Occipital lobe (tissue), 2 donors: ENCODE measurements around the genes ZNF546 and PRX.

GRCh38 chr19:39198022-39198376 lies 1.2 kb downstream of the NCCRP1 start:
- RAMPAGE, long total RNA: no peak

DNA sequence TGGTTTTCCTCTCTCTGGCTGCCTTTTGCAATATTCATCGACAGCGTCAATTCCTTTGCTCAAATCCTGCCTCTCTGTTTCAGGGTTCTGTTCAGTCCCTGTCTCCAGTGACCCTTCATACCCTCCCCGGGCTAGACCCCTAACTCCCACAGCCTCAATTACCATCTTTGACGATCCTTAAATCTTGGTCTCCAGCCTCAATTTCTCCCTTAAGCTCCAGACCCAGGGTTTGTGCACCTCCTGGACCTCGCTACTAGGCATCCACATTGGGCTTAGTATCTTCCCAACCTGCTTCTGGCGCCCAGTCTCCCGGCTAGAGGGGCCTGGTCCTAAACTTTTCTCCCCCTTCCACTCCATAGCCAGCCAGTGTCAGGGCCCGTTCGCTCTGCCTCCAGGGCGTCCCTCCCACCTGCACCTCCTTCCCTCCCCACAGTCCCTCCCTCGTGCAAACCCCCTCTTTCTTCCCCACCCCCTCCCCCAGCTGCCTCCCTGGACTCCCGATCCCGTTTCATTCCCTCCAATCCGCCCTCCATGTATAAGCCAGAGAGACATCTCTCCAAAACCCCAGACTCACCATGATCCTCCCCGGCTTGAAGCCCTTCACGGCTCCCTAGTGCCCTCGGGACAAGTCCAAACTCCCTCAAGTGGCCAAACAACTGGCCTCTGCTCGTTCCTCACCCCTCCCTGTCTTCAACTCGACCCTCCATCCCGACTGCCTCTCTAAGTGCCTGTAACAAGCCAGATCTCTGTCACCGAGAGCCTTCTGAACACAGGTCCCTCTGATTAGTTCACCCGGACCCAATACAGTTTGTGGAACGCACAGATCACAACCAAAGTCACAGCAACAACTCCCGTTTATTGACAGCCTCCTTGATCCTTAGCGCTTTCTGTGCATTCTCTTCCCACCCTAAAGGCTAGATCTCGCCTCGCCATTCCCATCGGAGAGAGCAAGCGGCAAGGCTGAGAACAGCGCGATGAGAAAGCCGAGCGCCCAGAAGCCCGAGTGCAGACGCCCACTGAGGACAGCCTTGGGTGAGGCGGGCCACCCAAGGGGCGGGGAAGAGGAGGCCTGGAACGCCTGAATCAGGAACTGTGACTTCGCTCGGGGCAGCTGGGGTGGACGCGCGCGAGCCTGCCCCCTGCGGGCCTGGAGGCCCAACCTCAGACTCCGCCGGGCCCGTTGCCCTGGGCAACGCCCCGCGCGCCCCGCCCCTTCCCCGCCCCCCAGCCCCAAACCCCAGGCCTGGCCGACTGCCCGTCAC lies 853 bp upstream of the SAMD4B start:
- RAMPAGE, long total RNA: start-site peak on the minus strand centred at position 1,073 of the sequence, 132 bp wide, 9 and 15 reads in 2 replicates

GRCh38 chr19:39355263-39356104 lies 13.3 kb downstream of the SAMD4B start:
- RAMPAGE, long total RNA: no peak

DNA sequence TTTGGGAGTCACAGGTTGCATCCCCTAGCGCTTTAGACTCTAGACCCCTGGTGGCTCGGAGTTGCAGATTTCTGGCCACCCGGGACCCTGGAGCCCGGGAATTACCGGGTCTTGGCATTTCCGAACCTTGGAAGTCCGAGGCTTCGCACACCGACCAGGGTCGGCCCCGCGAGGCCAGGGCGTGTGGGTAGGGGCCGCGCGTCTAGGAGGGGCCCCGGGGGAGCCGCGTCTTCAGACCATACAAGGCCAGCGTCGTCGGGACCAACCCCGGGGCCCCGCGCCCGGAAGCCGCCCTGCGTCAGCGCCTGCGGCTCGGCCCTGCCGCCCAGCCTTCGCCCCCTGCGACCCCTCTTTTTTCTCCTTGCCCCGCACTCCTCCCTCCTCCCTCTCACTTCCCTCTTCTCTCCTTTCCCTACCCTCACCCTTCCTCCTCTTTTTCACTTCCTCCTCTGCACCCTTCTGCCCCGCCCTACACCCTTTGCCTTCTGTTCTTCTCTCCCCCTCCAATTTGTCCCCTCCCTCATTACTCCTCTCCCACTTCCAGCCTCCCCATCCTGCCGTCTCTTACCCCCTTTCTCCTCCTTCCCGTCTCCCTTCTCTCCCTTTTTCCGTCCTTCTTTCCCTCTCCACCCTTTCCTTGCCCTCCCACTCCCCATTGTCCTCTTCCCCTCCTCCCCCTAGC lies 2.4 kb upstream of the PLEKHG2 start:
- RAMPAGE, long total RNA: no peak

DNA sequence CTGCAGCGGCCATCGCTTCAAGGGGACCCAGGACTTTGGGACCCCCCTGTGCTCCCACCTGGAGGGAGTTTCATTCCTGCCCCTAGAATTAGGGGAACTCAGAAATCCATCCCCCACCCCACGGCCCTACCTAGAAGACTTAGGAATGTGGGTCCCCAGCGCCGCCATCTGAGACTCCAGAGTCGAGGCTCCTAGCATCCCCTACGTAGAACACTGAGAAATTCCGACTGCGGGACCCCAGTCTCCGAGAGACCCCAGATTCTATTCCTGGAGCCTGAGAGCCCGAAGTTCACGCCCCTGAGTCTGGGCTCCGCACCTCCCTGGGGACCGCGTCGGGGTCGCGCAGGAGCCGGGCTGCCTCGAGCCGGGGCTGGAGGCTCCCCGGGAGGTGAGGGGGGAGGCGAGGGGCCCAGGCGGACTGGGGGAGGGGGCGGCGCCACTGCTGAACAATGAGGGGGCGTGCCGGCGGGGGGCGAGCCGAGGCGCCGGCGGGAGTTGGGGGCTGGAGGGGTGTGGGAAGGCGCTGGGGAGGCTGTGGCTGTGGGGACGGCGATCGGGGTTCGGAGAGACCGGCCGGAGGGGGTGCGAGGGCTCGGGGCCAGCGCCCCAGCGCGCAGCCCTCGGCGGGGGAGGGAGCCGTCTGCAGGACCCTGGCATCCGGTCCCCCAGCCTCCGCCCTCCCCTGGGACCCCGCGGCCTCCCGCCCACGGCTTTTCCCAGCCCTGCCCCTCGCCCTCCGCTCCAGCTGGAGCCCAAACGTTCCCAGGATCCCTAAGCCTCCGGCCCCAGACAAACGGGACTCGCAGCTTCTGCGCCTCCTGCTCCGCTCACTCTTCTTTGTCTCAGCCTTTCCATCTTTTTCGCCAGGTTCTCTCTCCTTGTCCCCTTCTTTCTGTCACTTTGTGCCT lies 810 bp downstream of the PLEKHG2 start:
- RAMPAGE, long total RNA: no peak

DNA sequence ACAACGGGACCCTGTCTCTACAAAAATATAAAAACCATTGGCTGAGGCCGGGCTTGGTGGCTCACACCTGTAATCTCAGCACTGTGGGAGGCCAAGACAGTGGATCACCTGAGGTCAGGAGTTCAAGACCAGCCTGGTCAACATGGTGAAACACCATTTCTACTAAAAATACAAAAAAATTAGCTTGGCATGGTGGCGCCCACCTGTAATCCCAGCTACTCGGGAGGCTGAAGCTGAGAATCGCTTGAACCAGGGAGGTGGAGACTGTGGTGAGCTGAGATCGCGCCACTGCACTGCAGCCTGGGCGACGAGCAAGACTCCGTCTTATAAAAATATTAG lies 1.3 kb downstream of the SUPT5H start:
- RAMPAGE, long total RNA: no peak

GRCh38 chr19:39448074-39448348 lies 2.6 kb downstream of the SUPT5H start:
- RAMPAGE, long total RNA: no peak

DNA sequence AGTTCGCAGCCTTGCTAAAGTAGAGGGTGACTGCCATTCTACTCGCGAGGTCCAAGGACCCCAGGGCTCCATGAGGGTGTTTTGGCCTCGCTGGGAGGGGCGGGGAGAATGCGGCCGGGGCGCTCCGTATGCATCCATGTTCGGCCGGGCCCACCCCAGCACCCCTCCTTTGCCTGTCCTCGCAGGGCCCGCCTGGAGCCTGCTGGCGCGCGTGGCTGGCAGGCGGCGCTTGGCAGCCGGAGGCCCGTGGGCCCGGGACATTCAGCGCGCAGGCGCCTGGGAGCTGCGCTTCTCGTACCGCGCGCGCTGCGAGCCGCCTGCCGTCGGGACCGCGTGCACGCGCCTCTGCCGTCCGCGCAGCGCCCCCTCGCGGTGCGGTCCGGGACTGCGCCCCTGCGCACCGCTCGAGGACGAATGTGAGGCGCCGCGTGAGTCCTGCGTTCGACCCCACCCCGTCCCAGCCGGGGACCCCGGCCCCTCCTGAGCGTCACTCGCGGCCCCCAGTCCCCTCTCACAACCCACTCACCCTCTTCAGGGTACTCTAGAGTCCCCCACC lies 4.0 kb downstream of the DLL3 start:
- RAMPAGE, long total RNA: no peak

DNA sequence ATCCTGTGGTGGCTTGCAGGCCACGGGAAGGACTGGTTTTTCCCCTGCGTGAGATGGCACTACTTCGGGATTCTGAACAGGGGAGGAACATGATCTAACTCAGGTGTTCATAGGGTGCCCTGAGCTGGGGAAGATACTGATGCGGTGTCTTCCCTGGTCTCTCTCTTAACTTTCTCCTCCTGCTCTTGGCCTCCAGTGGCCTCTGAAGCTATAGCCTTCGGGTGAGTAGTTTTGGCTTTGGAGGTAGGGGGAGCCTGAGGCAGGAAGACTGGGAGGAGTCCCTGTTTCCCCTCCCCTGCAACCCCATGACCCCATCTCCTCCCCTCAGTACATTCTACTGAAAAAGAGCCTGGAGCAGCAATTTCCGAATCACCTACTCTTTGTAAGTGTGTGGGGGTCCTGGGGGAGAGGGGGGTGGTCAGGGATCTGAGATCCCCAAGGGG lies 3.5 kb downstream of the SELENOV start:
- RAMPAGE, long total RNA: no peak

DNA sequence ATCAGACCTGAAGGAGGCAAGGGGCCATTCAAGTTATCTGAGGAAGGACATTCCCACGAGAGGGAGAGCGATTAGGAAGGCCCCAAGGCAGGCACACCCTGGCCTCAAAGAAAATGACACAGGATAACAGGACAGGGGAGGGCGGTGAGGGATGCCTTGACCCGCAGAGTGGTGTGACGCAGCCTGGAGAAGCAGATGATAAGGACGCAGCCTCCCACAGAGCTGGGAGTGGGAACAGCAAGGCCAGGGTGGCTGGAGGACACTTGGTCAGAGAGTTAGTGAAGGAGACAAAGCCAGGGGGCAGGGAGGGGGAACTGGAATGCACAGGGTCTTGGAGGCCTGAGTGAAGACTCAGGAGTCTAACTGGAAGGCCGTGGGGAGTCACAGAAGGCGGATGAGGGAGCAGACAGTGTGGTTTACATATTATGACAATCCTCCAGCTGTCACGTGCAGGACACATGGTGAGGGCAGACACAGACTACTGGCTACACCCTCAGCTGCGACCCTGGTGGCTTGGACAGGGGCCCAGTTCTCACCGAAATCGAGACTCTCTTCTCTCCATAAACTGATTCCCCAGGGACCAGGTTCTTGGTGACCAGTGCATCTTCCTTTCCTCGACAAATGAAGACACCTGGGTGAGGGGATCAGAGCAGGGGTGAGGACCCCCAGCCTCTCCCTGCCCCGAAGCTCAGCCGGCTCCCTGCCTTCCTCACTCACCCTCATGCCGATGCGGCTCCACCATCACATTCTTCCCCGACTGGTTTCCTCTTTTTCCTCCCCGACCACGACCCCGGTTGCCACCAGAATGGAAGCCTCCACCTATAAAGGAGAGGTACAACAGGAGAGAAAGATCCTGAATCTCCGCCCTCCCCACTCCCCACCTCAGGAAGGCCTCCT lies 6.0 kb upstream of the DYRK1B start:
- RAMPAGE, long total RNA: no peak

- RAMPAGE, long total RNA: no peak
These were observed 55.6 kb upstream of the PSMC4 start for GRCh38 chr19:39915350-39915825.

DNA sequence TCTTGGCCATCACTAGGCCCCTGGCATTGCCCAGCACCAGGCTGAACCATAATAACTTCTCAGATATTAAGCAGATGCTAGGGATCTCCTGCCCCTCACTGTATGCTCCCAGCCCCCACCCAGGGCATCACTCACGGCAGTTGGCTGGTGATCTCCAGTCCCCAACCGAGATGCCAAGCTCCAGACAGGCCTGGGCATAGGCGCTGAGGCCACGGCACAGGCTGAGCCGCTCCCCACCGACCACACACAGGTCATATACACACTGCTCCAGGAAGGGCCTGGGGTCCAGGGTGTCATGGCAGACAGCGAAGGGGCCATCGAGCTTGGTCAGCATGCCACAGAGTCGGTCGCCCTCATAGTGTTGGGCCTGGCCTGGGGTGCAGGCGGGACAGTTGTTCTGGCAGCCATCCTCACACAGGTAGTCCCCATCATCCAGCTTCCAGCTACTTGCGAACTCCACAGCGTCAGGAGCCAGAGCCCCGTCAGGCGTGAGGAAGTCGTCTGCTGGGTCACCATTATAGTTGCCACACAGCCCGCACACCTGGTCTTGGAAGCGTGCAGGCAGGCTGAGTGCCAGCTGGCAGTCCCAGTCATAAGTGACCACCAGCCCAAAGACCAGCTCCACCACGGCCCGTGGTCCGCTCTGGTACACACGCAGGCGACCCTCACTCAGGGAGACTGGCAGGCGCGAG lies 52.9 kb upstream of the PSMC4 start:
- RAMPAGE, long total RNA: no peak

GRCh38 chr19:39926888-39927430 lies 44.0 kb upstream of the PSMC4 start:
- RAMPAGE, long total RNA: no peak

- RAMPAGE, long total RNA: no peak
These were observed at the start of gene ZNF546 for GRCh38 chr19:39996116-39997190. ZNF546 (plus strand) TSS chr19:39997060.

DNA sequence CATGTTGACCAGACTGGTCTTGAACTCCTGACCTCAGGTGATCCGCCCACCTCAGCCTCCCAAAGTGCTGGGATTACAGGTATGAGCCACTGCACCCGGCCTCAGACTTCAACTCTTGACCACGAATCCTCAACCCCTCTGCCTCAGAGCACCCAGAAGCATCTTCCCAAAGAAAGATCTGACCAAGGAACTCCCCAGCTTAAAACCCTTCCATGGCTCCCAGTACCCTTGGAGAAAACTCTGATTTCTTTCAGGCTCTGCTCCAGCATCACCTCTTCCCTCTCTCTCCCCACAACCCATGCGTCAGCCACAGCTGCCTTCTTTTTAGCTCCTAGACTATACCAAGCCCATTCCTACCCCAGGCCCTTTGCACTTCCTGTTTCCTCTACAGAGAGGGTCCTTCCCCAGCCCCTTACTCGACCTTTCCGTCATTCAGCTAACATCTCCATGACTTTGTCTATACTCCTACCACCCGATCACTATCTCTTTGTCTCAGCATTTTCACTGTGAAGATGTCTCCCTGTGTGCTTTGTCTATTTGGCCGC lies 1.2 kb downstream of the CCNP start:
- RAMPAGE, long total RNA: no peak

- RAMPAGE, long total RNA: no peak
These were observed 1.6 kb downstream of the AKT2 start for GRCh38 chr19:40283236-40284175.

DNA sequence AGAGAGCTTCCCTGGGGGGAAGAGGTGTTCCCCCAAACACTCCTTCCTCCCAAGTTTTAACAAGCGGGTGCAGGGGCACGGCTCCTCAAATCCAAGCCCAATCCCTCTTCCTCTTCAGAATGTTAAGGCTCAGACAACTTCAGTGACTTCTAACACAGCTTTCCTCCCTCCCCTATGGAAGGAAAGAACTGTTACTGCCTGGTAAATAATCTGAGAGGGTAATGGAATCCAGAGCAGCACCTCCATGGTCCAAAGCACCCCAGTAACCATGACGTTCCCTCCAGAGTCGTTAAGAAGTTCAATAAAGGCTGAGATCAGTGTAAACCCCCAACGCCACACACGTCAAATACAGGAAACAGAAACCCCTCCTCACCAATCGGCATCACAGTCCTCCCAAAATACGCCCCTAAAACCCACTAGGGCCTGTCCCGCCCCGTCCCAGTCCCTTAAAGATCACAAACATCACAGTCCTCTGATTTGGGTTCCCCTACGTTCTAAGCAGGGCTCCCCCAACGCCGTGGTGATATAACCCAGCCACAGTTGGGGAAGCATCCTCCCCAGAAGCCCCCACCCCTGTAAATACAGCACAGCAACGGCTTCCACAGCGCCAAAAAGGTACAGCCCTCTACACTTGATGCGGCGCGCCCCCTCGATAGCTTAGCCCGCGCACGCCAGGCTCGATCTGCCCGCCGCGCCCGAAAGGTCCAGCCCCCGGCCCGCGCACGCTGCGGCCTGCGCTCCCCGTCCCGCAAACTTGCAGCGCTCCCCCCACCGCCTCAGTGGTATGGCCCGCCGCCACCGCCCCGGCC lies 747 bp downstream of the AKT2 start:
- RAMPAGE, long total RNA: start-site peak on the minus strand centred at position 714 of the sequence, 162 bp wide, 18 and 16 reads in 2 replicates

- RAMPAGE, long total RNA: no peak
These were observed 7.0 kb downstream of the PLD3 start for GRCh38 chr19:40355448-40355872.

DNA sequence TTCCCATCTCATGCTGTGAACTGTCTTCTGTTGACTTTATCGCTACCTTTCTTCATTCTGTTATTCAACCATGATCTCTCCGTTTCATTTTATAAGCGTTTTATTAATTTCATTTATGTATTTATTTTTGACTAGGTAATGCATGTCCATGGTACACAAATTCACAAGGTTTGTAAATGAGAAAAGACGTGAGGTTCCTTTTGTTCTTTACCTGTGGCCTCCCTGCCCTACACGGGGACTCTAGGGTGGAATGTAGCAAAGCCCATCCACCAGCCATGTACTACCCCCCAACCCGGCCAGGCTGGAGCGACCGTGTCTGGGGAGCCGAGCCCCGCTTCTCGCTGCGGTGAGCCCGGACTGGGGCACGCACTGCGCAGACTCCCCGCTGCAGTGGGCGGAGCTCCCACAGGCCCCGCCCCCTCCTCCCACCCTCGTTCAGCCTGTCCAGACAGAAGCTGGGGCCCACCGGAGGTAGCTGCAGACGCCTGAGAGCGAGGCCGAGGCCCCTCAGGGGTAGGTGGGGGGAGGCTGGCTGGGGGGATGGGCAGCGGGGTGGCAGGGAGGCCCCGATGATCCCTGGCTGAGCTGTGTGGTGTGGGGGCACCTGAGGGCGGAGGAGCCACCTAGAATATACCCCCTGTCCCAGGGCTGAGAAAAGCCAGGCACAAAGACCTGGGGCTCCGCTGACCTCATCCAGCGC lies 17.1 kb downstream of the PLD3 start:
- RAMPAGE, long total RNA: start-site peak on the plus strand centred at position 449 of the sequence, 64 bp wide, 861 and 532 reads in 2 replicates

- RAMPAGE, long total RNA: no peak
These were observed at the start of gene PRX for GRCh38 chr19:40413080-40414008. PRX (minus strand) TSS chr19:40413378.